Metastatic Breast Carcinoma in the Ovary (tissue), 3 donors: ENCODE measurements around a stretch of chr16.

DNA sequence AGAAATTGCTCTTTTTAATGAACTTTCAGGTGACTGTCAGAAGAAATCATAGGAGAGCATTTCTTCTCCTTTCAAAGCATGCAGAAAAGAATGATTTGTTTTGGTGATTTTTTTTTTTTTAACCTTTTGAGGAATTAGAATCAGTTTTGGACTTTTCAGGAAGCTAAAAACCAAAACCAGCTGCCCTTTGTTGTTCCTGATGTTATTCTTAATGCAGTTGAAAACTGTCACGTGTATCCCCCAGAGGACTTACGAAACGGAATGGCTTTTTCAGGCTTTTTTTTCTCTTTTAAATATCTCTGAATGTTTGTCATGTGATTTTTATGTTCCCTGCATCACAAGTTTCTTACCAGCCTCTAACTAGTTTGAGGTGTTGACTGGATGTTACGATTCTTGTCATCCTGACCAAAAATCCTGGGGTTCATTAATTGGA lies 34.1 kb downstream of the SNX29 start:
- PRO-cap, 3 experiments: no peak in any of the 3 experiments

DNA sequence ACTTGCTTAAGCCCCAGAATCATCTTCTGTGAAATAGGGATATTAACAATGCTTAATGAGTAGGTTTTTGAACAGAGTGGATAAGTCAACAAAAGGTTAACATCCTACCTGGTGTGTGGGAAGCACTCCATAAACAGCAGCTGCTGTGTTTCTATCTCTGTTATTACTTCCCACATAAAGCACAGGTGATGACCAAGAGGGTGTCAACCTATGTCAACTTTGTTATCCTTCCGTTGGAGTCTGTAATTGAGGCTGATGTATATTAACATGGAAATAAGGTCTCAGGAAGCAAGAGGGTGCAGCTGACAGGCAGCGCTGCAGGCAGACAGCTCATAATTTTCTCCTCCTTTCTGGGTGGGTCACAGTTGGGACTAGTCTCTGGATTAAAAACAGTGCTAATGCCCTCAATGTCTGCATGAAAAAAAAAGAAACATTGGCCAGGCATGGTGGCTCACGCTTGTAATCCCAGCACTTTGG lies 269.4 kb downstream of the SNX29 start:
- PRO-cap, 3 experiments: no peak in any of the 3 experiments

DNA sequence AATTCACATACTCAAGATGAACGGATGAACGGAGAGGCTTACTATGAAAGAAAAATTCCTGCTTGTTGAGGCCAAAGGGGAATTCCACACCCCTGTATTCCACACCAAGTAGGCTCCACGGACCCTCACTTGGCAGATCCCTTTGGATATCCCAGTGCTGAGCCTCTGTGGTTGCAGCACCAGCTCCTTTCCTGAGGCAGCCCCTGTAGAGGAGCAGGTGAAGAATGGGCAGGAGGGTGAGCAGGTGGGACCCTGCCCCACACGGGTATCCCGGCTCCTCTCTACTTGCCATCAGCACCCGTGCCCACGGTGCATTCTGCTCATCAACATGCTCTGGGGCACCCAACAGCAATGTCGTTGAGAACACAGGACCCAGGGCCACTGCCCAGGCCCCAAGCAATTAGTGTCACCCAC lies 113.0 kb downstream of the CPPED1 start:
- PRO-cap, 3 experiments: no peak in any of the 3 experiments

DNA sequence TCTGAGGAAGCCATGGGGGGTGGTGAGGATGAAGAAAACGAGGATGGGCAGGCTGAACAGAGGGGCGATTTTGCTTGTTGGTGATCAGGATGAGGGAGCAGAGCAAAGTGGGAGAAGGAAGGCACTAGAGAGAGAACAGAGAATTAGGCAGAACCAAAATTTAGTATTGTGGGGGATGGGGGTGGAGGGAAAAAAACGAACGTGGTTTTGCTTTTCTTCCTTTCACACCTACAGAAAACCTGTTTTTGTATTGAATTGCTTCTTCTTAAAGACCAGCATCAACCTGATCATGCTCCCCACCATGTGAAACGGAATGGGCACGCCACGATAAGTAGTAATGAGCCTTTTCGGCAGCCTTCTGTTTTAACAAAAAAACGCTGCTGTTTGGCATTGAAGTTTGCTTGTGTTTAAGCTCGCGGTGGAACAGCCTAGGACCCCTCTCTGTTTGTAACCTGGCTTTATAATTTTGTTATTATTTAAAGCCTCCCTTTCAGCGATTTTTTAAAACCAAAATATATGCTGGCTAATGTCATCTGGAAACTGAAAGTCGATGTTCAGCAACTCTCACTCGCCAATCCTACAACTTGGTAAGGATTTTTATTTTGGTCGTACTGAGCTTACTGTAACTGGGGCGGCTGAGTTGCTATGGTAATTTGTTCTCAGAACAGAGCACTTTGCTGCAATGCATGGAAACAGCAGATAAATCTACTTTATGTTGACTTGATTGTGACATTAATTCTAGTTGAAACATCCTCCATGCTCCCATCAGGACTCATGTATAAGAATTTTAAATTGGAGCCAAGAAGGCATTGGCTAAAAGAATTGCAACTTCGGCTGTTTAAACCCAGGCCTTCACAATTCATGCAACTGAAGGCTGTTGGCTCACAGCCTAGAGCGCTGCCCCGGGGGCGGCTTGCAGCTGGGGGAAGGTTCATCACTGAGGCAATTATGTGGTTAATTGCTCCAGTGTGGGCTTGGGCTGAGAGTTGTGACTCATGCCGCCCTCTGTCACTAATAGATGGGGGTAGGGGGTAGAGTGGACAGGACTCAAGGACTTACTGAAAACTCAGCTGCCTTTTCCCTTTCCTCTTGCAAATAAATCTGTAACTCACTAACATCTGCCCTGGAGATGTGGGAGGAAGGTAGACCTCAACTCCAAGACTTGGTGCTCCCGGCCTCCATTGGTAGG lies 37.0 kb downstream of the ERCC4 start:
- PRO-cap, 3 experiments: no peak in any of the 3 experiments

DNA sequence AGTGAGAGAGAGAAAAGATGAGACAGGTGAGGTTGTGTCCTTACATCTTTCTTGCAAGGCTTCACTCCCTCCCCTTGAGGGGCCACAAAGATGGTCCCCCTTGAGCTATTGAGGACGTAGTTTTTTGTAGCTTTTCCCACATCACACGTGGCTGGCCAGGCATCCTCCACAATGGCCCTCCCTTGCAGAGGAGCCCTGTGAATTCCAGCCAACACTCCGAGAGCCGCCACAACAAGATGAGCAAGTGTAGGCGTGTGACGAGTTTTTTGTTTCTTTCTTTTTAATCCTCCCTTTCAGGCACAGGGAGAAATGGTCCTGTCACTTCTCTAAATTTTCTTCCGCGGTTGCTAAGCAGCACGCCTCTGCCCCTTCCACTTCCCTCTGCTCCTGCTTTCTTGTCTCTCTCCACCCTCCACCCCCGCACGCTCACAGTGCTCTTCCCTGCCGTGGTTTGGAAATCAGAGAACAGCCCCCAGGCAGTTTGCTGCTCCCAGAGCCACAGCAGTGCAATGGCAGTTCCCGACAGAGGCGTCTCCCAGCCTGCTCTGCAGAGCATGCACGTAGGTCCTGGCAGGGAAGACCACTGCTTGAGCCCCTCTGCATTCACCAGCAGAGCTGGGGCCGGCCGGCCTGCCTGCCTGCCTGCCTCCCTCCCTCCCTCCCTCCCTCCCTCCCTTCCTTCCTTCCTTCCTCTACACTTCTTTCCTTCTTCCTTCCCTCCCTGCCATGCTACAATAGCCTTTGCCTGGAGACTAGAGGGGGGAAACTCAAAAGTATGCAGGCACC lies 67.9 kb upstream of the MRTFB start:
- PRO-cap, 3 experiments: peak in 3 of 3 experiments; most common plus-strand start position 479 of the sequence (in 1); most common minus-strand start position 453 of the sequence (in 3)

GRCh38 chr16:14125791-14126165 lies 54.7 kb downstream of the MRTFB start:
- PRO-cap, 3 experiments: no peak in any of the 3 experiments

DNA sequence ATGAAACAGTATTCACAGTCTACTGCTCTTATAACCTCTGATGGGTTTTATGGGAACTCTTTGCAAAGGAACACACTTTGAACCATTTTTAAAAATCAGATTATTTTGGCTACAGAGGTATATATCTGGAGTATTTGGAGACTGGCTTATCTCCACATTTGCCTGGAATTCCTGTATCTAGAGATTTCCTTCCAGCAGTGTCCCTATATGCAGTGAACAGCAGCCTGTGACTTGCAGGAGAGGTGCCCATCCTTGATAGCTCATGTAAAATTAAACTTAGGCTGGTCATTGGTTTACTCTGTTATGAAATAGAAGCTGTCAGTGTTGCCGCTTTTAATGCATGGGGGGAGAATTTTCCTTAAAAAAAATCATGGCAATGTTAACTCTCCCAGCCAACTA lies 114.6 kb downstream of the MRTFB start:
- PRO-cap, 3 experiments: no peak in any of the 3 experiments

DNA sequence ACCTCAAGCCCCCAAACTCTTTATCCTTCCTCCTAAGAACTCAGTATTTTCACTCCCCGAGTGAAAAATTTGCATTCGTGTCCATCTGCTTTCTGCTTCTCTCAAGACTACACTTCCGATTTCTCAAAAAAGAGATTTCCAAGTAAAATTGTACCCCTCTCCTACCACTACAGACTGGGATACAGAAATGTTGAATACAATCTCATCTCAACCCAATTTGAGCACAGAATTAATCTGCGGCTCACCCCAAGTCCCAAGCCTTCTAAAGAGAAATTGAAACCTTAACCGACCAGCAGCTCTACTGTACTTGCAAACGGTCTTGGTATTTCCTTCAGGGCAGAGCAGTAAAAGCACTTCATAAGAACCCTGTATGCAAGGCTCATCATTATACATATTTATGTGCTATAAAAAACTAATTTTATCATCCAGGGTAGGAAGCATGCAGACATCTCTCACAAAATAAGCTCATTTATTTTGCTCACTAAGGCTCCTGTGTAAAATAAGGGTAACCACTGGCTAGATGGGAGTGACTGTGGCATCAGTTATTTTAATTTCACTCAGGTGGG lies 65.2 kb downstream of the PARN start:
- PRO-cap, 3 experiments: peak in 2 of 3 experiments; most common plus-strand start position 312 of the sequence (in 1); most common minus-strand start position 264 of the sequence (in 1)

GRCh38 chr16:15493821-15494172 lies 59.4 kb downstream of the BMERB1 start:
- PRO-cap, 3 experiments: no peak in any of the 3 experiments

DNA sequence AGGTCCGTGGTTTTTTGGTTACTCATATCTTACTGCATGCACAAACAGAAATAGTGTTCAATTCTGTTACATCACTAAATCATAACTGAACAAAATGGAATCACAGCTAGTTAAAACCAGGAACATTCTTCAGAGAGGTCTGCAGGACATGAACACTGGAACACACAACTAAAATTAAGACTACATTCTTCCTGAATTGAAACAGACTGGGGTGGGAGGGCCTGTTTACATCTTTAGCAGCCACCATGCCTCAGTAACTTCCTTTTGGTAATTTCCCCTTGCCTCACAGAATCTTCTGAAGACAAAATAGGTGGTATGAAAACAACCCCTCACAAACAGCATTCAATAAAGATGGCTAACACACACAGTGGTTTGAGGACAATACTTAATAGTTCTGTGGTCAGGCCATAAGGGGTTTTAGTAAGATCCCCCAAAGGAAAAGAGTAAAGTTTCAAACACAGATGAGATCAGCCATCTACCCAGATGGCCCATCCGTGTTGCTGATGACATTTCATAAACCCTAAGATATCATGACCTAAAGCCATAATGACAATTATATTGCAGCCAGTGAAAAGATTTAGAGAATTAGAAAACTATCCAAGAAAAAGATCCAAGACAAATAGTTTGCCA lies 6.5 kb downstream of the MARF1 start:
- PRO-cap, 3 experiments: peak in 1 of 3 experiments; most common minus-strand start position 170 of the sequence (in 1)

GRCh38 chr16:15704214-15704906 lies 54.3 kb downstream of the NDE1 start:
- PRO-cap, 3 experiments: no peak in any of the 3 experiments

DNA sequence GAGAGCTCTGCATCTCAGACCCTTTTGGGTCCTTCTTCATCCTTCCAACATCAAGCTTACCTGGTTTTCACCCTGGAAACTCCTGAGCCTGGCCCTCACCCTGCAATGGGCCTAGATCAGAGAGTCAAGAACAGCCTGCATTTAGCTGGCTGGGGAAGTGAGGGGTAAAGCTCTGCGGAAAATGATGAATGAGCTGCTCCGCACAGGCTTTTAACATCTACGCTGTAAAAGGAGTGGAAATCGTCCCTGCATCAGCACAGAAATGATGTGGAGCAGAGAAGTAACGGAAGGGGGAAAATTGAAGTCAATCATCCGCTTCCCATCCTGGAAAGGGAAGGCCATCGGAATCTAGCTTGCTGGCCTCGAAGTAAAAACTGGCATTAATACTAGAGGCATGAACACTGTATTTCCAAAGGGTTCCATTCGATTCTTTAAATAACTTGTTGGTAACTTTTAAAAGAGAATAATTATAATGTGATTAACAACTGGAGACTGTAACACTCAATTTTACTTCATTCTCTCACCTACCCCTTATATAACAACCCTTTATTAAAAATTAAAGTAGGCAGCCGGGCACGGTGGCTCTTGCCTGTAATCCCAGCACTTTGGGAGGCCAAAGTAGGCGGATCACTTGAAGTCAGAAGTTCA lies 2.6 kb upstream of the MYH11 start:
- PRO-cap, 3 experiments: no peak in any of the 3 experiments

DNA sequence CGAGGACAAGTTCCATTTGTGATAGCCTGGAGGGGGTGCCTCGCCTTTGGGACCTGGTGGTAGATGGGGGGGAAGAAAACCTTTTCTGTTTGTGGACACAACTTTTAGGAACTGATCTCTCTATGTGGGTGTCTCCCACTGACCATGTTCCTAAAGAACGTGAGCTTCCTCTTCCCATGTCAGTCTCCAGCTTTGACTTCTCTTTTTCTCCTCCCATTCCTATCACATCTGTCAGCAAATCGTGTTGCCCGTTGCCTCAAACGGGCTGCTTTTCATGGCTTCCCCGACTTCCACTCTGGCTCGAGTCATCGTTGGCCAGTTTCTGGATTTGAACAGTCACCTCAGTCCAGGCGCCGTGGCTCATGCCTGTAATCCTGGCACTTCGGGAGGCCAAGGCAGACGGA lies 5.3 kb downstream of the ABCC1 start:
- PRO-cap, 3 experiments: no peak in any of the 3 experiments

GRCh38 chr16:15960984-15961560 lies 11.7 kb downstream of the ABCC1 start:
- PRO-cap, 3 experiments: no peak in any of the 3 experiments

DNA sequence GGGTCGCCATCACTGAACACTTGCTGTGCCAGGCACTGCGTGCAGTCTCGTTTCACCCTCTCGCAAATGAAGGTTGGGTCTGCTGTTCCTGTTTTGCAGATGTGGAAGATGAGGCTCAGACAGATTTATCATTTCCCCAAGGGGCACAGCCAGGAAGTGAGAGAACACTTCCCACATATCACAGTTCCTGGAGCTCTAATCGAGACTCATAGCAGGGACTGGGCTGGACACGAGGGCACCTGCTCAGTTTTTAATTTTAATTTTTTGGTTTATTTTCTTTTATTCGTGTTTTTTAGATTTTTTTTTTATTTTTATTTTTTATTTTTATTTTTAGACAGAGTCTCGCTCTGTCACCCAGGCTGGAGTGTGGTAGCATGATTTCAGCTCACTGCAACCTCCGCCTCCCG lies 122.6 kb downstream of the ABCC6 start:
- PRO-cap, 3 experiments: no peak in any of the 3 experiments

DNA sequence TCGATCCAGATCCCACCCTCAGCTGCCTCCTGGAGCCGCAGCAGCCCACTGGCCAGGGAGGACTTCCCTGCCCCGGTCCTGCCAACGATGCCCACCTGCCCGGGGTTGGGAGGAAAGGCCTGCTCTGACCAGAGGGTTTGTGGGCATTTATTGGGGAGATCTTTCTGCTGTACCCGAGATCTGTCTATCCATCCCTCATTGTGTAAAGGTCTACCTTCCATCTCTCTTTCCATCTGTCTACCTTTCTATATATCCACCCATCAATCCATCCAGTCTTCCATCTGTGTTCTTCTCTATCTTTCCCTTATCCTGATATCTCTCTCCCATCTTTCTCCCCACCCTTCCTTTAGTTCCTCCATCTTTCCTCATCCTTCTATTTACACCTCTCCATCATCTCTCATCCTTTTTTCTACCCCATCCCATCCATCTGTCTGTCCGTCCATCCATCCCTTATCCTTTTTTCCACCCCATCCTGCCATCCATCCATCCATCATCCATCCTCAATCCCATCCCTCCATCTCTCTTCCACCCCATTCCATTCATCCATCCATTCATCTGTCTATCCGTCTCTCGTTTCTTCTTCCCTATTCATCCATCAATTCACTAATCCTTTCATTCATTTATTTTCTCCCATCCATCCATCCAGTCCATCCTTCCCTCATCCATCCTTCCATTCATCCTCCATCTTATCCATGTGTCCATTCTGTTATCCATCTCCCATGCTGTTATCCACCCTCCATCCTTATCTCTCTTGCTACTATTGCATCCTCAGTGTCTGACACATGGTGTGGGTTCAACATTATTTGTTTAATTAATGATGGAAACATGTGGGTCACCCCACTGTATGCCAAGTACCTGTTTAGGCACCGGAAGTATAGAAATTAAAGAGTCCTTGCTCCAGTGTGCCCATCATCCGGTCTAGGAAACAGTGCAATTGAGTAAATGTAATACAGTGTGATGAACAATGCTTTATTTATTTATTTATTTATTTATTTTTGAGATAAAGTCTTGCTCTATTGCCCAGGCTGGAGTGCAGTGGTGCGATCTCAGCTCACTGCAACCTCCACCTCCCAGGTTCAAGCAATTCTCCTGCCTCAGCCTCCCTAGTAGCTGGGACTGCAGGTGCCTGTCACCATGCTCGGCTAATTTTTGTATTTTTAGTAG lies 68.0 kb downstream of the ABCC6 start:
- PRO-cap, 3 experiments: no peak in any of the 3 experiments

- PRO-cap, 3 experiments: no peak in any of the 3 experiments
Measured at GRCh38 chr16:17070648-17071549, 399.9 kb downstream of the XYLT1 start.

DNA sequence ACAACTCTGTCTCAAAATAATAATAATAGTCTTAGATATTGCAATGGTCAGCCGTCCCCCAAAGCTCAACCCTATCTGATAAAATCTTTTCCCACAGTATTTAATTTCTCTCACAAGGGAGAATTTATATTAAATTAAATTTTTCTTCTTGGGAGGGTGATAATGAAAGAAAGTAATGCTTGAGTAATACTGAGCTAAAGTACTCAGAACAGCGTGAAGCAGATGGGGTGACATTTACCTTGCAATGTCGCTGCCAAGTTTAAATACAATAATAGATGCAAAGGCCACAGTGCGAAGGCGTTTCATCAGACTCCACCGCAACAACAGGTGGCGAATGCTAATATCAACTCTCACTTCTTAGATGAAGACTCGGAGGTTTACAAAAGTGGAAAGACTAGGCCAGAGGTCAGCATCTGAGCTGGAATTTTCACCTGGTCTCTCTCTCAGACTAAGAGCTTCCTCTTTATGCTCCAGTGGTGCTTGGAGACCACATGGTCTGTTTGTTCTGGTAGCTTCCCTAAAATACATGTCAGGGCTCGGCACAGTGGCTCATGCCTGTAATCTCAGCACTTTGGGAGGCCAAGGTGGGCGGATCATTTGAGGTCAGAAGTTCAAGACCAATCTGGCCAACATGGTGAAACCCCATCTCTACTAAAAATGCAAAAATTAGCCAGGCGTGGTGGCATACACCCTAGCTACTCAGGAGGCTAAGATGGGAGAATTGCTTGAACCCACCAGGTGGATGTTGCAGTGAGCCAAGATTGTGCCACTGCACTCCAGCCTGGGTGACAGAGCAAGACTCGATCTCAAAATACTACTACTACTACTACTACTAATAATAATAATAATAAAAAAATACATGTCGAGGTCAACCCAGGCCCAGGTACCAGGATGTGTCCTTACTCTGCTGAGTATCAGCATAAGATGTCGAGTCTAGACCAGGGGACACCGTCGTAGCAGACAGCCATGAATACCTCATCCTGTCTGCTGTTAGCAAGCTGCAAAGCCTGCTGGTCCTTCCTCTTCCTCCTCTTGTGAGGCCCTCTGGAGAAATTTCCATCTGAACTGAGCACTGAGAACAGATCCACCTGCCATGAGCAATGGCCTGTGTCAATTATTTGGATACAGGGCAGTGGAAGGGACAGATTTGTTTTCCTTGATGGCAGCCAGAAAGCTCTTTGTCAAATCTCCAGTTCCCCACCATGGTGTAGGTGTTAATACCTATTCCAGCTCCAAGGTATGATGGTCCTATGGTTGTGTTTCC lies 168.9 kb downstream of the XYLT1 start:
- PRO-cap, 3 experiments: no peak in any of the 3 experiments

- PRO-cap, 3 experiments: no peak in any of the 3 experiments
Measured at GRCh38 chr16:17312091-17312410, 158.7 kb downstream of the XYLT1 start.

DNA sequence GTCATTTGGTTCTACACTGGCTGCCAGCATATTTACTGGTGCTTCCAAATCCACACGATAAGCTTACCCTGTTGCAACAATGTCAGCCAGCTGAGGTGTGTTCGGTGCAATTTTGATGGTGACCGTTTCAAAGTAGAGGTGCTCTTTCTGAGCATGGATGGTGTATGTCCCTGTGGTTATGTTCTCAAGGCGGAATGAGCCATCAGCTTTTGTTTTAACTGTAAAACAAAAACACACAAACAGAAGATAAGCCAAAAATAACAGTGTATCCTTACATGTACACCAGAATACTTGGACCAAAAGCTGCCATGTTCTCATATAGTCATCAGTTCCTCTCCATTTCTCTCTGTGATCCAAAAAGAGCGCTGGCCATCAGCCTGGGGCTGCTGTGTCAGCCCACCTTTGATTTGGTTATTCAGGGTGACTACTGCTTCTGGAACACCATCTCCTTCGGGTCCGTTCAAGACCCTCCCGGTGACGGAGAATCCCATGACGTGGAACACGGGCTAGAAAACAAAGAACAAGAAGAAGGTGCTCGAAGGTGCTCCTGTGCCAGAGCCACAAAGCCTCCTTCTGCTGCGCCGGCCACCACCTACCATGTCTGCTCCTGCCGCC lies 23.3 kb downstream of the NOMO2 start:
- PRO-cap, 3 experiments: no peak in any of the 3 experiments